Myometrial cell (primary cell): ENCODE results near the genes PLA2R1, TANK and PSMD14.

- RAMPAGE, long total RNA, result no peak
Measured at GRCh38 chr2:159769319-159770278, 28.4 kb downstream of the CD302 start.

DNA sequence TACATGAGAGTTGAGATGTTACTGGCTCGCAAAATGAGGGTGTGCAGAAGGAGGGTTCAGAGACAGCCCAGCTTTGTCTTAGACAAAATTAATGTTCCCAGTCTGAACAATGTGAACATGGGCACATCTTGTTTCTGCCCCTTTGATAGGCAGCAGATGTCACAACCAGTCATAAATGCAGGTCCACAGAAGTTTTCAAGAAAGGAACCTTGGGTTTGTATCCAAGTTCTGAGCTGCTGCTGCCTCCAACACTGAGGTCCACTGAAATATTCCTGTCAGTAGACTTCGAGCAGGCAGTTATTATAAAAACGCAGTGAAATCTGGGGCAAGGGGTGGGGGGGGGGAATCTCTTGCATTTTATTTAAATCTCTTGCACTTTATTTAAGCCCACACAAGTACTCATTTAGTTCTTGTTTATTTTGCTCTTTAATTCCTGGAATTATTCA lies 1.1 kb downstream of the CD302 start:
- RAMPAGE, long total RNA, result no peak

GRCh38 chr2:159936533-159936891 lies 32.0 kb upstream of the LY75 start:
- RAMPAGE, long total RNA, result no peak

DNA sequence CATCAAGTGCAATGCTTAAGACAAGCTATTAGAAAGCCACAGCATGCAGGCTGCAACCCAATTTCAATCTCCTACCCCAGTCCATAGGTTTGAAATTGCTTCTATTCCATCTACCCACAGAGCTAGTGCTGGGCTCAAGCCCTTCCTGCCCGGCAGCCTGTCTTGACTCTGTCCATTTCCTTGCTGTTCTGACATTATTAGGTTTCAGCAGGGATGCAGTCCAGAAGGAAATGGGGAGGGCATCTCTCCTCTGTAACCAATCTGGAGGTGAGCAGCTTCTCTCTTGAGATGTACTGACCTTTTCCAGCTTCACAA lies 11.2 kb downstream of the PLA2R1 start:
- RAMPAGE, long total RNA, result no peak

- RAMPAGE, long total RNA, result no peak
Measured at GRCh38 chr2:160062332-160063106, at the start of gene PLA2R1. Gene PLA2R1 (minus strand): TSS chr2:160062615.

DNA sequence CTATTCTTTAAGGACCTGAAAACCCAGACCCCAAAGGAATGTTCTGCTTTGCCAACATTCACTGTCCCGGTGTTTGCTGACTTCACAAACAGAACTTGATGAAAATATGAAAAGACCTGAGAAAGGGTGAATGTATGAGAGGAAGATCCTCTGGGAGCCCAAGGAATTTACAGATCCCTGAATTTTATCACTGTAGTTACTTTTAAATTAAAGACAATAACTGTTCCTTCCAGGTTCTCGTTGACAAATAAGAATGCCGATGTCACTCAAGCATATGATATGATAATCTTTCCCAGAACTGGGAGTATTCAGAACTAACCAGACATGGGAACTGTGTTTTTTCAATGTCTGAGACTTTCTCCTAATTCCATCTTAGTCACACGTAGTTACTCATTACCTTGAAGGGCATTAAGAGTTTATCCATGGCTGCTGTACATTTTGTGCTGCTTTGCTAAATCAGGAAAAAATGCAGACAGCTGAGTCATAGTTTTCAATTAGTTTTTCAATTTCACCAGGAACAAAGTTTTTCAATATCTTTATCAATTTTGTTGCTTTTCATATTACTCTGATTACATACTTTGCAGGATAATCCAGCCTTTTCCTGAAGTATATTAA lies 28.4 kb upstream of the ITGB6 start:
- RAMPAGE, long total RNA, result no peak

DNA sequence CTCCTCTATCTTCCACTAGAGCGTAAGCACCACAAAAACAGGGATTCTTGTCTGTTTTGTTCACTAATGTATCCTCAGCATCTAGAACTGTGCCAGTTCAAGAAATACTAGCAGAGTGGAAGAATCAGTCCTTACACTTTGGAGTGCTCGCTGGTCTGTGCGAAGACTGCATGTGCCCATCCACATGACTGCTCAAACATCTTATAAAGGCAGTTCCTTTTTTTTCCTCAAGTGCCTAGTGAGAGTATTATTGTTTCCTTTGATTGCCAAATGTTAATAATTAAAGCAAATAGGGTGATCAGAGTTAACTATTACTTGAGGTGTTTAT lies 45.5 kb upstream of the ITGB6 start:
- RAMPAGE, long total RNA, result no peak

GRCh38 chr2:160269817-160270036 lies 69.7 kb upstream of the ITGB6 start:
- RAMPAGE, long total RNA, result no peak

GRCh38 chr2:160275656-160276014 lies 75.6 kb upstream of the ITGB6 start:
- RAMPAGE, long total RNA, result no peak

GRCh38 chr2:160517156-160517378 lies 23.5 kb upstream of the RBMS1 start:
- RAMPAGE, long total RNA, result no peak

- RAMPAGE, long total RNA, result no peak
Measured at GRCh38 chr2:160666064-160667055, 172.8 kb upstream of the RBMS1 start.

GRCh38 chr2:160736597-160736933 lies 243.0 kb upstream of the RBMS1 start:
- RAMPAGE, long total RNA, result no peak

GRCh38 chr2:161159428-161159767 lies 830 bp upstream of the TANK start:
- RAMPAGE, long total RNA, result no peak

DNA sequence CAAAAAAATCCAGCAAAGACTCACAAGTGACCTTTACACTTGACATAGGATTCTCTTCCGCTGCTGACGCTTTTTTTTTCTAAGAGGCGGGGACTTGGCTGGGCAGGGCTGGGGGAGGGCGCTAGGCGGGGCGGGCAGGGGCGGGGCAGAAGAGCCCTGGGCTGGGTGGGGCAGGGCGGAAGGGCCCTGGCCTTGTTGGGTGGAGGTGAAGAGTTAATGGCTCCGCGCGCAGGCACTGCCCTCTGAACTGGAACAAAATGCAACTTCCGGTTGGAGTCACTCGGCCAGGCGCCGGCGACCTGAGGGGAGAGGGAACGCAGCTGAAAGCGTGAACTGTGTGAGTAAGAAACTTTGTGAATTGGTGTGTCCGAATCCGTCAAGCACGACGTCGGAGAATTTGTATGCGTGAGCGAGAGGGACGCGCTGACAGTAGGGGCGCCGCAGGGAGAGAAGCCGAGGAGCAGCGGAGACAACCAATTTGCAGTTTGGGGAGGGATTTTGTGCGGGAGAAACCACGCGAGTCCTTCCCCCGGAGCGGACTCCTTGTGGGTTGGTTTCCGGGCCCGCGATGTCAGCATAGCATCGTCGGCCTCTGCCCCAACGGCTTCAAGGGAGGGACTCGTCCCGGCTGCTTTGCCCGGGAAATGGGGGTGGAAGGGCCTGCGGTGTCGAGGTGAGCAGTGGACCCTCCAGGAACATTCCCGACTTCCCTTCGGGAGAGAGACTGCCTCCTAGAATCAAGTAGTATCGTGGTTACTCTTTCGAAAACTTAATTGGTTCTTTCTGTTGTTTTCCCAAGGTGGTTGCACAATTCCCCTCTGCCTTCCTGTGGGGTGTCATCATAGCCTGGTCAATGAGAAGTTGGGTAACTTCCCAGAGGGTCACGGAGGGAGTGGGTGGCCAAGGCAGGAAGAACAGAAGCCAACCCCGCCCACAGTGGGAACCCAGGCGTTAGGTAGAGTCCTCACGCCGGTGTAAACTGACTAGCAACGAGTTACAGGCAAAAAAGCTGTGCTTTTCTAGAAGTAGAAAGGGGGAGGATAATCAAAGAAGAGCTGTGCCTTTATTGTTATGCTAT lies at the start of gene TANK:
Gene TANK (plus strand): TSS at position 279 of the 1,078 bp plus-strand sequence.
- RAMPAGE, long total RNA, result start-site peak on the plus strand centred at position 184 of the sequence, 32 bp wide, 481 and 316 reads in 2 replicates; start-site peak on the plus strand centred at position 286 of the sequence, 41 bp wide, 403 and 456 reads in 2 replicates

DNA sequence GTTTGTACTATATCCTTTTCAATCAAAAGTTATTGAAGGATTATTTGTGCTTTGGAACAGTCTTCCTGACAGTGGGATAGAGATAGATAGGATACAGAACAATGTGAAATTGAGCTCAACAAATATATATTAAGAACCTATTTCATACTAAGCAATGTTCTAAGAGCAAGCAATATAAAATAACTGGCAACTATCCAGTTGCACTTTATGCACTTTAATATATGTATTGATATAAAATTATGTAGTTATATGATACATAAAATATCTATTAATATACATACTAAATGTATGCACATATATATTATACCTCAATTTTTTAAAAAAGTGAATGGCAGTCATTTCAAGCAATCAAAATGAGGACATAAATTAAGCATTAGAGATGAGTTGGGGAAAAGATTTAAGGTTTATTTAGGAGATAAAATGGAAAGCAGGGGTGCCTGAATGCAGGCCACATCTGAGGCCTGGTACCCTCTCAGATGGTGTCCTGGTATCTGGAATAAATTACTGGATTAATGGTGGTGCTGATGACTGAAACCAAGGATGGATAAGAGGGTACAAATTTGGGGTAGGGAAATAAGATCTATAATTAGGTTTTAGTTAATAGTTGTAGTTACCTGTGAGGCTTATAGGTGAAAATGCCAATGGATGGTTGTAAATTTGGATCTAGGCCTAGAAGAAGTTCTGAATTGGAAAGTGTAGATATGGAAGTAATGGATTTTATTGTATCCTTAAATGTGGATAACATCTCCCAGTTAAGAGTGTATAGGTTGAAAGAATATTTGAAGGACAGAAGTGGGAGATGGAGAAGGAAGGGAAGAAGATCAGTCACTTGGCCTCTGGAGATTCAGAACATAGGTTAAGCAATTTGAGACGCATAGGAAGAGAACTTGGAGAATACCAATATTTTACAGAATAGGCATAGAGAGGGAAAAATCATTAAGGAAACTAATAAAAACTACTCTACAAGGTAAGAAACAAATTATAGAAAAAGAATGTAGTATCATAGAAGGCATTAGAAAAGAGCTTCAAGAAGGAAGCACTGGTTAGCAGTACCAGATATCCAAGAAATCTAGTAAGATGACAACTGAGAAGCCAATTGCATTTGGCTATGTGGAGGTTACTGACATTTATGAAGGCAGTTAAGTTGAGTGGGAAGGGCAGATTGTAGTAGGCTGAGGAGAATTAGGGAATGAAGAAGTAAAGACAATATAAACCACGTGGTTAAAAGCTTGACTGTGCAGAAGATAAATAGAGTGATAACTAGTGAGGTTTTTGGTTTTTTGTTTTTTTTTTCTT lies 24.4 kb downstream of the TANK start:
- RAMPAGE, long total RNA, result no peak

- RAMPAGE, long total RNA, result no peak
Measured at GRCh38 chr2:161243103-161243826, 65.0 kb upstream of the PSMD14 start.

DNA sequence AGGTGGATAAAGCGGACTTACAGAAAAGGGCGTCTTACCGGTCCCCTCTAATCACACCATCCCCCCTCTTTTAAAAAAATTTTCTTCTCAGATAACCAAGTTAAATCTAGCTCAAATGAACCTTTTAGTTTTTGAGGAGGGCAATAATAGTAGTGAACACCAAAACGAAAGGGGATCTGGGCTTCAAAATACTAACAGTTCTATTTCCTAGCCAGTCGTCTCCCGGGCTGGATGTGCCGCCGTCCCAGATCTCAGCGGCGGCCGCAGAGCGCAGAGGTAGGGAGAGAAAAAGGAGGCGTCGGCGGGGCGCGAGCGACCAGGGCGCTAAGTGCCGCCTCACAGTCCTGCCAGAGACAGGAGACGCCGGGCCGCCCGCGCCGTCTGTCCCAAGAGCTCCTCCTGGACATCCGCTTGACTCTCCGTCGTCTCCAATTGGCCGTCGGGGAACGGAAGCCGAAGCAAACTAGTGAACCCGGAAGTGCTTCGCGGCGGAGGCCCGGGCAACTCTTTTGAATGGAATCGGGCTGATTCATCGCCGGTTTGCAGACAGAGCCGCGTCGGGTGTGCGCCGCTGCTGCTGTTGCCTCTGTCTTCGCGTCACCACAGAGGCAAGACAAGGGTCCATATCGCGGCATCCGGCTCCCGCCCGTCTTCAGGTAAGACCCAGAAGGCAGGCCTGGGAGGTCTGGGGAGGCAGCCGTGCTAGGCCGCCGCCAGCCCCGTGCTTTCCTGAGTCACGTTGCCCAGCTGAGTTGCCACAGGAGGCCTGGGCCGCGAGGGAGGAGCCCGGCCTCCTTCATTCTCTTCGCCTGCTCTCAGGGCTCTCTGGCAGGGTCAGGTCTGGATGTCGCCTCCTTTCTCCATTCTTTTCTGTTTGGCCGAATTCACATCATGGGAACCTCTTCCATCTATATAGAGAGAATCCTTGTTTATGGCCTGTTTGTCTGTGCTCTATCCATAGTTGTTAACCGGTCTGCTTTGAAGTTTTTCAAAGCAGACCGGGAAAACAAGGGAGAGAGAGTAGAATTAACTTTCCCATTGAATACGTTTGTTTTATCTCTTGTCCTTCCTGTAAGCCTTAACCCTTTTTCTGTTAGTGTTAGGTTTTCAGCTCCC lies at the start of gene PSMD14:
Gene PSMD14 (plus strand): TSS at position 477 of the 1,116 bp plus-strand sequence.
- RAMPAGE, long total RNA, result start-site peak on the plus strand centred at position 539 of the sequence, 102 bp wide, 994 and 2,105 reads in 2 replicates

GRCh38 chr2:162244523-162245205 lies 1.4 kb upstream of the FAP start:
- RAMPAGE, long total RNA, result no peak

- RAMPAGE, long total RNA, result no peak
Measured at GRCh38 chr2:162344489-162344914, 570 bp downstream of the GCA start.

GRCh38 chr2:162582245-162582821 lies 238.4 kb downstream of the GCA start:
- RAMPAGE, long total RNA, result no peak